Hair follicle dermal papilla cell (primary cell): Measurements from ENCODE around the gene PACSIN2.

- CAGE, long polyA plus RNA = no peak
These were observed 41.3 kb downstream of the PACSIN2 start for GRCh38 chr22:42973703-42974060.

GRCh38 chr22:43015023-43015299 lies at the start of gene PACSIN2:
Gene PACSIN2 (minus strand): TSS chr22:43015149.
- CAGE, long polyA plus RNA = no peak

GRCh38 chr22:43024984-43025484 lies 10.1 kb upstream of the PACSIN2 start:
- CAGE, long polyA plus RNA = no peak

- CAGE, long polyA plus RNA = no peak
These were observed 6.6 kb upstream of the BIK start for GRCh38 chr22:43103904-43104430.

DNA sequence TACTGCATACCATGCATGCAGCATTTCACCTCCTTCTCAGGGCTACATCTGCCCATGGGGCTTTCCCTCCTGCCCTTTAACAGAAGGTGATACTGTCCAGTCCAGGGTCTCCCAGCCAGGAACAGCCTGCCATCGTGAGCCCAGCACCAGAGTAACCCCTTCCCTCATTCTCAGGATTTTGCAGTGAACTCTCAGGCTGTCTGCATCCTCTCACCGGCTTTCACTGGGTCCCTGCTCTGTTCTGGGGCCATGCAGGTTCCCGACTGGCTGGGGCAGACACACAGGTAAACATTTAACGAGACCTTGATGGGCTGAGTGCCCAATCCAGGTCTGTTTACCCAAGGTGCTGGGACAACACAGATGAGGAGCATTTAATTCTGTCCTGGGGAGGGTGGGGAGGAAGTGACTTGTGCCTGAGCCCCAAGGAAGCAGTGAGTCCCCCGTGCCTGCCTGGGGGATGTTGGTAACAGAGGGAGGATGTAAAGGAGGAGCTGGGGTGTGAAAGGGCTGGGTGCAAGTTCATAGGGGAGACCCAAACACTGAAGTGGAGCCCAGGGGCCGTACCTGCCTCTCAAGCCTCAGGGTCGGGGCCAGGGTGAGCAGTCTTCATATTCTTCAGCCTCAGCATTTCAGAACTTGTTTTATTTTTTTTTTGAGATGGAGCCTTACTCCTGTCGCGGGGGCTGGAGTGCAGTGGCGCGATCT lies 4.4 kb downstream of the BIK start:
- CAGE, long polyA plus RNA = no peak

- CAGE, long polyA plus RNA = no peak
These were observed 8.5 kb downstream of the TSPO start for GRCh38 chr22:43159670-43160394.

DNA sequence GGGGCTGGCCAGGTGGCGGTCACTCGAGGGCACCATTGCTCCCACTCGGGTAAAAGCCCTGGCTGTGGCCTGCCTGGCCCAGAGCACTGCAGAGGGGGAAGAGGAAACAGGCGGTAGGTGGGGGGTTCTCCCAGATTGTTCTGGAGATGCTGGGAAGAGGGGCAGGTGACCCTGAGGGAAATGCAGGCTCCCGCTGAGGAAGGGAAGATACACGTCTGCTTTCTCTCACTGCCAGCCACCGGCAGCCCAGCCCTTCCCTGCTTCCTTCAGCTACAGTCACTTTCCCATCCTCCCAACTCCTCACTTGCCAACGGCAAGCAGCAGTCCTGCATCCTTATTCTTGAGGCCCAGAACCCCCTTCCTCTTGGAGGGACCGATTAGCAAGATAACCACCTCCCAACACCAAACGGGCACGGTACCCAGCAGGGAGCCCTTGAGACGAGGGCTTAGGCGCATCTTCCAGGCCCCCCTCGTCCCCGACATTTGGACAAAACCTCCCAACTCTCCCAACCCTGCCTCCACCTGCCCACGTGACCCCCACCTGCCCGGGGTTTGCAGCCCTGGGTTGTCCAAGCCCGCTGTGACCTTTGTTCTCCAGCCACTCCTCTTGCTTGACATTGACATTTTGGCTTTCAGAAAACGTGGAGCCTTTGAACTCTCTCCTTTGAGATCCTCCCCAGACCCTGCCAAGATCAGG lies 48.7 kb upstream of the TTLL12 start:
- CAGE, long polyA plus RNA = no peak

DNA sequence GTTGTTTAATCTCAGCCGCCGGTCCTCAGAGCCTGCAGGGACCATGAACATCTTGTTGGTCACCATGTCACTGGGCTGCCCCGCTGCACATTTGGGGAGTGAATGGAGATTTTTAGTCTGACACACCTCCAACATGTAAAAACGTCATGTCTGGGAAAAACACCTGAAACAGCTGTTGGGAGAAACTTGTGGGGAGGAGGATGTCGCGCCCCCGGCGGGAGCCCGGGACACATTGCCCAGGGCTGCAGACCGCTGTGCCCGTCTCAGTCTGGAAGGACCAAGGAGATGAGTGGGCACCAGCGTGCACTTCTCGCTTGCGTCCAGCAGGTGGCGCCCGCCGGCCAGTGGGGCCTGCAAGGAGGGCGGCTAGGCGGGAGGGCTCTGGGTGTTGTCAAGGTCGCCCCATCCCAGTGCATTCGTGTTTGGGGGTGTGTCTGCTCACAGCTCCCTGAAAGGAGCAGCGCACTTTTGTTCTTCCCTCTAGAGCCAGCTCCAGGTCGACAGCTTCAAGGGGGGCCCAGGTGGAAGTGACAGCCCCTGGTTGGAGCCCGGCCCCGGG lies 23.5 kb upstream of the MPPED1 start:
- CAGE, long polyA plus RNA = no peak

- CAGE, long polyA plus RNA = no peak
These were observed 13.7 kb downstream of the SAMM50 start for GRCh38 chr22:43968967-43969415.

DNA sequence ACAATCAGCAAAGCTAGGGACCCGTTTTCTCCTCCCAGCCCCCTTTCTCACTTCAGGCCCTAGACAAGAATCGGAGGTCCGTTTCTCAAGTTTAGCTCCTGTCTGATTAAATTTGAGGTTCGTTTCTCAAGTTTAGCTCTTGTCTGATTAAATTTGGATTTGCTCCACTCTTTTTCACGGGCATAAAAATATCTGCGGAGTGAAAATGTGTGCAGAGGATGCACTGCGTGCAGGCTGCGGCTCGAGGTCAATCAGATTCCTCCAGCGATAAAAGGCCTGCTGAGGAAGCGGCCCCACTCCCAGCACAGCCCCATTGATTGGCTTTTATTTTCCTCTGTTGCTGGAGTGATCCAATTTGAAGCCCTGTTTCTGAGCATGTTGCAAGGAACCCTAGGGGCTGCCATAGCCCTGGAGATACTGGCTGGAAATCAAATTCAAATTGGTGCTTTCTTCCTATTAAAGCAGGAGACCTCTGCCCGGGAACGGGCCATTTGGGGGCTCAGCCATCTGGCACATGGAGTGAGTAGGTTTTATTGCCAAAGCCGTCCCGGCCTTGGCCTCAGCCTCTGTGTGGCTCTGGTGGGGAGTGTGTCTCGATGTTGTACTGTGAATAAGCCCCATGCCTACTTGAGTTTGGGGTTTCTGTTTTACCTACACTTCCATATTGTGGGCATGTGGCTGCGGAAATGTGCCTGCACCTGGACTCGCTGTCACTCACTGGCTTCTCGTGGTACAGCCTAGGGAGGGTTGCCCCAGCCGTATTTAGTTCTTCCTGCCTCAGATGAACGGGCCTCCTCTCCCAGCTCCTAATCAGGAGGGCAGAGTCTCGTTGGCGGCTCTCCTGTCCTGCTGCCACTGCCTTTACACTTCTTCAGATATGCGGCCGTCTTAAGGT lies 25.4 kb downstream of the PARVB start:
- CAGE, long polyA plus RNA = no peak

GRCh38 chr22:44211599-44211972 lies 30.9 kb downstream of the PARVG start:
- CAGE, long polyA plus RNA = no peak

GRCh38 chr22:44496727-44497996 lies 871 bp downstream of the RTL6 start:
- CAGE, long polyA plus RNA = no peak

GRCh38 chr22:44658309-44658922 lies 43.6 kb upstream of the PRR5 start:
- CAGE, long polyA plus RNA = no peak

- CAGE, long polyA plus RNA = no peak
These were observed 25.0 kb upstream of the PRR5 start for GRCh38 chr22:44676573-44677801.

DNA sequence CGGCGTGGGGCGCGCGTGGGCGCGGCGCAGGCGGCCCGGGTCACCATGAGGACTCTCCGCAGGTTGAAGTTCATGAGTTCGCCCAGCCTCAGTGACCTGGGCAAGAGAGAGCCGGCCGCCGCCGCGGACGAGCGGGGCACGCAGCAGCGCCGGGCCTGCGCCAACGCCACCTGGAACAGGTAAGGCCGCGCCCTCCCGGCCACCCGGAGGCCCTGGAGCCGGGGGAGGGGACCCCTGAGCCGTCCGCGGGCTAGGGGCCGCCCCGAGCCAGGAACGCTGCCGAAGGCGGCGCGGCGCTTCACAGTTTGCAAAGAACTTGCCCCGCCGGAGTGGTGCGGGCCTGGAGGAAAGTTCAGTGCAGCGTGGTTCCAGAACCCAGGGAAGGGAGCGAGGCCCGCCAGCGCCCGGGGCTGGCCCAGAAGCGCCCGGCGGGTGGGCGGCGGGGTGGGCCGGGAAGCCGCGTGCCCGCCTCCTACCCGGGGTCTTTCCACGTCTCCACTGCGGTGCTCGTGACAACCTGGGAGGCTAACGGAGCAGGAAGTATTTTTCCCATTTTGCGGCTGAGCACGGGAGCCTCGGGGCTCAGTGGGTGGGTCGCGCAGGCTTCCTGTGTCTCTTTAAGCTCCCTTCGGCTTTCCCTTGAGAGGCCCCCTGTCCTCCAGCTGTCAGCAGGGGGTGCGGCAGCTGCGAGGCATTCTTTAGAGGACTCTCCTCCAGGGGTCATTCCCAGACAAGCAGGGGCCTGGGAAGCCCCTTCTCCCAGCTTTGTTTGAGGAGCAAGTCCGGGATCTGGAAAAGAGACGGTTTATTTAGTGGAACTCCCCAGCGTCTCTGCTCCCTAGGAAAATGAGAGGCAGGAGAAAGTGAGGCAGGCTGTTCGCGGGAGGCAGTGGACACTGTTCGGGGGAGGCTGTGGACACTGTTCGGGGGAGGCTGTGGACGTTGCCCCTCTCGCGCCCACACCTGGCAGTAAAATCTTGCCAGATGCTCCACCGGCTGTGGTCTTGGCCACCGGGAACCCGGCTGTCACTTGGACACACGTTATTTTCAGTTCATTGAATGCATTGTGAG lies 761 bp downstream of the PRR5 start:
- CAGE, long polyA plus RNA = no peak

DNA sequence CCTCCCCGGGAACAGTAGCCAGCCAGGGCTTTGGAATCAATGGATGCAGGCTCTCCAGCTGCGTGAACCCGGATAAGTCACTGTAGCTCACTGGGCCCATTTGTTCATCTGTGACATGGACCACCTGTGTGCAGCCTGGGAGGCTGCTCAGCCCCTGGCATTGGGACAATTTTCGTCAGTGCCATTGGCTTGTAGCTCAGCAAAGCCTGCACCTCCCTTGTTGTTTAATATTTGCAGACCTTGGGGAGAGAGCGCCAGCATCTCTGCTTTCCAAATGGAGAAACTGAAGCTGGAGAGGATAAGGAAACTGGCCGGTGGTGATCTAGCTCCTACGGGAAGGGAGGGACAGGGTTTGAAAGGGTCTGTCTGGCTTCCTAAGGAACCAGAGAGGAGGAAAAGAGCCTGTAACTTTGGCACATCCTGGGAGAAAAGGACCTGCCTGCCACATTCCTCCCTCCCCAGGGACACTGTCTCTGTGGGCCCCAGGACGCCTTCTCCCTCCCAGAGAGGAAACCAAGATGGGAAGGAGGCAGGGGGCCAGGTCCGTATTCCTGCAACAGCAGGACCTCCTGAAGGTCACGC lies 86.4 kb downstream of the ARHGAP8 start:
- CAGE, long polyA plus RNA = no peak

DNA sequence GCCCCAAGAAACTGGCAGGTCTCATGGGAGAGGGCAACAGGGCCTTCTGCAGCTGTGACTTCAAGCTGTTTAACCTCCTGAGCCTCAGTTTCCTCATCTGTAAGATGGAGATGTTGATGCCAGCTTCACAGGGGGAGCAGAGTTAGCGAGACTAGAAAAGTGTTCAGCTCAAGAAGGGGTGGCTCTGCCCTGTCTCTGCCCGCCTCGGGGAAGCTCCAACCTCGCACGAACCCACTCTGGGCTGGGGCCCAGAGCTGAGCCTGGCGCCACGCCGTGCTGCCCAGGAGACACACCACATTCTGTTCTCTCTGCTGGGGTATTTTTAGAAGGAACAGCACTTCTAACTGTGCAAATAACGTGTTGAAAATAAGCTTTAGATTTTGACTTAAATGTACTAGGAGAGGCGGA lies 74.1 kb downstream of the PHF21B start:
- CAGE, long polyA plus RNA = no peak

DNA sequence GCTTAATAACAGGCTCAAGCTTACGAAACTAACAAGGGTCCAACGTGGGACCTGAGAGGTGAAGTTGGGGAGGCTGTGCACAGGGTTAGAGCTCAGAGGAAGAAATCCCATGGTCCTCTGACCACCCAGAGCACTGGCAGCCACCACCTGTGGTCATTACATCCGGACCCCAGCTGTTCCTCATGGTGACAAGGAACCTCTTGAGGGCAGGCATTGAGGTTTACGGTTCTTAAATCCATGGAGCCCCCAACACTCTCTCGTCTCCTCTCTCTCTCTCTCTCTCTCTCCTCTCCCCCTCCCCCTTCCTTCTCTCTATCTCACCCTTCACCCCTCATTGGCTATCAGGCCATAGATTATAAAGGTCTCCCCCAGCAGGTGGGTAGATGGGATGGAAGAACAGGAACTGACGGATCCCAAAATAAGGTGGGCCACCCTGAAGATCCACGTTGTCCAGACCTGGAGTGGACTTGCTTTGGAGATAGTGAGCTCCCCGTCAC lies 22.3 kb downstream of the PHF21B start:
- CAGE, long polyA plus RNA = no peak

- CAGE, long polyA plus RNA = no peak
These were observed 991 bp downstream of the PHF21B start for GRCh38 chr22:45008650-45009378.

DNA sequence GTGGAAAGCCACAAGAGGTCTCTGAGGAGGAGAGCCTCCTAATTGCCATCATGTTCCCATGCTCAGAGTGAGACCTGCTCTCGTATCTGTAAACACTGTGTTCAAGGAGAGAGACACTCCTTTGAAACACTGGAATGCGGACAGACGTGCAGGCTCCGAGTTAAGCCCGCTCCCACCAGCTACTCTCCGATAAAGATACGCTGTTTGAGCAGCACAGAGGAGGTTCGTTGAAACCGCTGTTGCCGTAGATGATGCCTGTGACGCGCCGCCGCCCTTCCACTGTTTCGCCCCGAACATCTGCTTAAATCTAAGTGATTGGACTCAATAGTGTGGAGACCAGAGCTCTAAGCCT lies 25.1 kb downstream of the NUP50 start:
- CAGE, long polyA plus RNA = no peak